ENCODE results near the gene IFT25.

DNA sequence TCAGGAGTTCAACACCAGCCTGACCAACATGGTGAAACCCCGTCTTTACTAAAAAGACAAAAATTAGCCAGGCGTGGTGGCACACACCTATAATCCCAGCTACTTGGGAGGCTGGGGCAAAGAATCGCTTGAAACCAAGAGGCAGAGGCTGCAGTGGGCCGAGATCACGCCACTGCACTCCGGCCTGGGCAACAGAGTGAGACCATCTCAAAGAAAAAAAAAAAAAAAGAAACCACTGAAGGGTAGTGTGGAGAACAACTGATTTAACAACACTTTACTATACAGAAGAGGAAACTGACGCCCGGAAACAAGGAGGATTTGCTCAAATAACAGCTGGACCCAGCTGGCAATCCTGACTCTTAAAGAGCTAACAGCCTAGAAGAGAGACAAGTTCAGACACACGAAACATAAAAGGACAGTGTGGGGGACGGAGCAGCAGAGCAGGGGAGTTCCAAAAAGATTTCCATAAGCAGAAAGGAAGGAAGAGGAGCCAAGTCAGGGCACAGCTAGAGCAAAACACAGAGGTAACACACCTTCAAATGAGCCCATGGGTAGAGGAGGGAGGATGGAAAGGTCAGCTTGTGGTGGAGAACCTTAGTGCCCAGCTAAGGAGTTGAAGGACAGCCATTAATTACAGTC lies 4.4 kb downstream of the ECHDC2 start:
- RRBS: no CpG with 5 or more reads among the region's 10 CpGs

DNA sequence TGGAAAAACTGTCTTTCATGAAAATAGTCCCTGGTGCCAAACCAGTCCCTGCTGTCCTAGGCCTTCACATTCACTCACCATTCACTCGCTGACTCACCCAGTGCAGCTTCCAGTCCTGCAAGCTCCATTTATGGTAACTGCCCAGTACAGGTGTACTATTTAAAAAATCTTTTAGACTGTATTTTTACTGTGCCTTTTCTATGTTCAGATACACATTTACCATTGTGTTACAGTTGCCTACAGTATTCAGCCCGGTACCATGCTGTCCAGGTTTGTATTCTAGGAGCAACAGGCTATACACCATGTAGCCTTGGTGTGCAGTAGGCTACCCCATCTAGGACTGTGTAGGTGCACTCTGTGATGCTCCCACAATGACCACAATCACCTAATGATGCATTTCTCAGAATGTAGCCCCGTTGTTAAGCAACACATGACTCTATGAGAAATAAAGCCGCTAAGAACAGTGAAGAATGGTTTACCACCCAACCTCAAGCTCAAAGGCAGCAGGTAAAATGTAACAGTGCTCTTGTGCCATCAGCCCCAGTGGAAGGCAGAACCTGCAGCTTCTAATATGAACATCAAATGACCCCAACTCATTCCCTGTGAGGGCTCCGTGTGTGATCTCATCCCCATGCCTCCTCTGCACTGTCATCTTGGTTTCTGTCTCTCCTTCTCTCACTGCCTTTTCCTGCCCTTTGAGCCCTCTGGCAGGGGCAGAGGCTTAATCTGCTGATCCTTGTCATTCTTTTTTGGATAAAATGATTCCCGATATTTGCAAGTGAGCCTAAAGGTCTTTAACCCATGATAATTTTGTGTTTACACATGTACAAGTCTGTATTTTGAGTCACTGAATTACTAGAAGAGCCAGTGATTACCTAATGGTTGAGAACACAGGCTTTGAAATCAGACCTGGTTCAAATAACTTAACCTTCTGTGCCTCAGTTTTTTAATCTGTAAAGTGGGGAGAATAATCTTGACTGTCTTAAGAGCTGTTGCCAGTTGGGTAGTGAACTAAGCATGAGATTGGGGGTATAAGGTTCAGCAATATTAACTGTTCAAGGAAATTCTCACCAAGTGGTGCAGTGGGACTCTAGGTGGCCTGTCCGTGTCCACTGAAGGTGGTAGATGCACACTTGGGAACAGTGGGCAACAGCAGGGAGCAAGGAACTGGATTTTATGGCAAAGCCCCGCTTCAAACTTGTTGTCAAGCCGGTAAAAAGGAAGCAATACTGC lies 2.0 kb downstream of the ECHDC2 start:
- RRBS: 100% methylated on average over 1 of the region's 9 CpGs

- RRBS: no CpG with 5 or more reads among the region's 2 CpGs
These were observed 15.0 kb upstream of the PODN start for GRCh38 chr1:53047027-53047321.

DNA sequence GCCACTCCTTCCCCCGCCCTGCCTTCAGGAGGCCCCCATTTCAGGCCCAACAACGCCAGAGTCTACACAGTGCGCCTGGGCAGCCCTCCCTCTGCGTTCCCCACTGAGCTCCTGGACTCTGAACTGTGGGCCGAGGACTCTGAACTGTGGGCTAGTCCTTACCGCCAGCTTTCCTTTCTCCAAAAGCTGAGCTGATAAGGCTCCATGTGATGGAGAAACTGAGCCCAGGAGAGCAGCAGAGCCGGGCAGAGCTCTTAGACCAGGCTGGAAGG lies 30.9 kb downstream of the PODN start:
- RRBS: 0% methylated on average over 1 of the region's 7 CpGs

GRCh38 chr1:53529098-53529492 lies 69.9 kb downstream of the DMRTB1 start:
- RRBS: no CpG with 5 or more reads among the region's 8 CpGs

DNA sequence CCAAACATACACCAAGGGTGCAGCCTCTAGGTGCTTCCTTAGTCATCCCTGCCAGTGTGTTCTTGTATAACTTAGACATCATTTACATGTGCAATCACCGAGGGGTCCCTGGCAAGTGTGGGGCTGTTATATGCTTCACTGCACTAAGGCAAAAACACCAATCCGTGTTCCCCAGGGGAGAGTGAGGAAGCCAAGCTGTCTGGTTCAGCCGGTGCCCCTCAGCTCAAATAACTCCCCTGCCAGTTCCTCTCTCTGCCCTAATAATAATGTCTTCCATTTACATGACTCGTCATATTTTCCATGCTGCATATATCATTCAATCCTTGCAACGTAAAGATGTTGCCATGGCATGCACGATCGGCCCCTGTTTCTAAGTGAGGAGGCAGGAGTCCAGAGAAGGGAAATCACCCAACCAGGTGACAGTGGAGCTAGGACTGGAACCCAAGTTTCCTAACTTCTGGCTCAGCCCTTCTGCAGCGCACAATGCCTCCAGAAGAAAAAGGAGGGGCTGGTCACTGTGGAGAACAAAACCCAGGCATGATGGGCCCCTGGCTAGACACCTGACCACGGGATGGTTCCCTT lies 24.5 kb upstream of the NDC1 start:
- RRBS: no CpG with 5 or more reads among the region's 9 CpGs

DNA sequence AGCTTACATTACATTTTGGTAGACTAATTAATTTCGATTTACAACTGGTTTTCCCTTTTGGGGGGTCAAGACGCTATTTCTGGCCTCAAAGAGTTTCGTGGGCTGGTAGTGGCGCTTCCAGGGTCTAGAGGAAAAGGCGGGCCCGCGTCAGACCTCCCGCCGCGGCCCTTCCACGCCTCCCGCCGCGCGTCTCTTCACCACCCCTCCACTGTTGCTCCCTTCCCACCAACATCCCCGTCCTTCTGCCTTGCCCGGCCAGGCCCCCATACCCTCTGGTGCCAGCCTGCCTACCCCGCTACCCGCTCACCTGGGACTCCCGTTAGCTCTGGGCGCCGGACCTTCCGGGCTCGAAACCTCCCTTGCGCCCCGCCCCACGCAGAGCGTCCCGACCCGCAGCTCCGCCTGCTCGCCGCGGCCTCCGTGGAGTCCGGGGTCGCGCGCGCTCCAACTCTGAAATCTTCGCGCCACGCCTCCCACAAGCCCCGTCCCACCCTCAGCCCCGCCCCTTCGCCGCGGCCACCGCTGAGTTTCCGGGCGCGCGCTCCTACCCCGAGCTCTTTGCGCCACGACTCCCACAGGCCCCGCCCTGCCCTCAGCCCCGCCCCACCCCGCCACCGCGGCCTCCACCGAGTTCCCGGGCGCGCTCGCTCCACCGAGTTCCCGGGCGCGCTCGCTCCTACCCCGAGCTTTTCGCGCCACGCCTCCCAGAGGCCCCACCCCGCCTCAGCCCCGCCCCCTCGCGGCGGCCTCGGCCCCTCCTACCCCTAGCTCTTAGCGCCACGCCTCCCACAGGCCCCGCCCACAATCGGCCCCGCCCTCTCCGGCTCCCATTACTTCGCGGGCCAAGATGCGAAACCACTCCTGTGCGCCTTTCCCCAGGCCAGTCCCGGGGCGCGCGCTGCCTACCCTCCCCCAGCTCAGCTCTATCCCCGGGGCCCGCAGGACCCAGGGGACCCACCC lies at the start of gene IFT25:
Gene IFT25 (minus strand): TSS at position 452 of the 960 bp plus-strand sequence.
- RRBS: 4% methylated on average over 49 of the region's 97 CpGs

DNA sequence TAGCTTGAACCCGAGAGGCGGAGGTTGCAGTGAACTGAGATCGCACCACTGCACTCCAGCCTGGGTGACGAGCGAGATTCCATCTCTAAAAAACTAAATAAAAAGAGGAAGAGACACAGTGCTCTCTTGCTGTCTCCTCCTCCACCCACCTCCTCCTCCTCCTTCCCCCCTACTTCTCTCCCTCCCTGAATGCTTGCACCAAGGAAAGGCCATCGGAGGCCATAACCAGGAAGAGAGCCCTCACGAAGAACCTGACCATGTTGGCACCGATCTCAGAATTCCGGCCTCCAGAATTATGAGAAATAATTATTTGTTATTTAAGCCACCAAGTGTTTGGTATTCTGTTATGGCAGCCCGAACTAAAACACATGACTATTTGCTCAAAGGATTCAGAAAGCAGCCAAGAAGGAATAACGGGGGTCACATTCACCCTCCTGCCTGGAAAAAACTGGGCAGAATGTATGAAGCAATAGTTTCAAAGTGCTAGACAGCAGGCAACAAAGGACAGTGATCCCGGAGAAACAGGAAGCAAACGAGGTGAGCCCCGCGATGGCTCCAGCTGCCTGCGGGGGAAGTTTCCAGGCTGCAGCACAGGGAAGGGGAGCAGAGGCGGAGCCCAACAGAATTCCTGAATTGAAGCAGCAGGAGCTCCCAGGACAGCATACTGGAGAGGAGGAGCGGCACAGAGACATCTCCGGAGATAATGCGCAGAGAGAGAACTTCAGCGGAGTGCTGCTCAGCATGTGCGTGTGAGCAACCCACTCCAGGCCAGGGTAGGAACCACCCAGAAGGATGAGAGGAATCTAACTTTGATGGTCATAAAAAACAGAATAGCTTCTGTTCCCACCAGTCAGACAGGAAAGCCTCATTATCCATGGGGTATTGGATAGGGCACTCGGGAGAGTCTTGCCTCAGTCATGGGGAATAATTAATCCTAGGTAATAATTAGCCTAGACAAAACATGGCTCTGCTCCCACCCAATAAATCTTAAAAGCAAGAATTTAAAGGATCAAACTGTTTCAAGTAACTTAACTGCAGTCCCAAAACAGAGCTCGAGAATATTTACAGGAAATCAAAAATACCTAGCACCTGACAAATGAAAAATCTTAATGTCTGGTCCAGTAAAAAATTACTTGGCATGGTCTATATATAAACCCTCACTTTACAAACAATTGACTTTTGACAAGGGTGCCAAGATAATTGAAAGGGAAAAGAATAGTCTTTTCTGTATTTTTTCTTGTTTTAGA lies 35.5 kb downstream of the LDLRAD1 start:
- RRBS: no CpG with 5 or more reads among the region's 24 CpGs

GRCh38 chr1:54054282-54054836 lies 951 bp downstream of the TCEANC2 start:
- RRBS: no CpG with 5 or more reads among the region's 11 CpGs

DNA sequence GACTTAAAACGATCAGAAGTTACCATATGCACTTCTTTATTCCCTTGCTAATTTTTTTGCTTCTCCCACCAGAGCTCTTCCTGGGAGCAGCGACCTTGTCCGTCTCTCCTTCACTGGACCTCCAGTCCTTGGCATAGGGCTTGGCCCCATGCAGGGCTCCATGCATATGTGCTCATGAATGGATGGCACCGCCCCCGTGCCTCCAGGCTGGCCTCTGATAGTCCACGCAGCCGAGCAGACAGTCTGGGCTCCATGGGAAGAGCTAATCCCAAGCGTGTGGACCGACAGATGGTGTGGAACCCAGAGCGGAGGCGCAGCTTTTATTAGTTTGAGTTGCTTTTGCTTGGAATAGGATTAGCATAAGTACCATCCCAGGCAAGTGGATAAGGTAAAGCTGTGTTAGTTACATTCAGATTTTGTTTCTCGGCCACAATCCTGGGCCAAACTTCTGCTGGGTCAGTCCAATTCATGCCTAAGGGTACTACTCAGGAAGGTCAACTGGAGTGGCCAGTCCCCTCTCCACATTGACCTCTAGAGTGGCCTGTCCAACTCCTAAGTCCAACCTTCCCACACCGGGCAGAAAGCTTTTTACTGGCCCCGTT lies 41.7 kb downstream of the CDCP2 start:
- RRBS: no CpG with 5 or more reads among the region's 14 CpGs

DNA sequence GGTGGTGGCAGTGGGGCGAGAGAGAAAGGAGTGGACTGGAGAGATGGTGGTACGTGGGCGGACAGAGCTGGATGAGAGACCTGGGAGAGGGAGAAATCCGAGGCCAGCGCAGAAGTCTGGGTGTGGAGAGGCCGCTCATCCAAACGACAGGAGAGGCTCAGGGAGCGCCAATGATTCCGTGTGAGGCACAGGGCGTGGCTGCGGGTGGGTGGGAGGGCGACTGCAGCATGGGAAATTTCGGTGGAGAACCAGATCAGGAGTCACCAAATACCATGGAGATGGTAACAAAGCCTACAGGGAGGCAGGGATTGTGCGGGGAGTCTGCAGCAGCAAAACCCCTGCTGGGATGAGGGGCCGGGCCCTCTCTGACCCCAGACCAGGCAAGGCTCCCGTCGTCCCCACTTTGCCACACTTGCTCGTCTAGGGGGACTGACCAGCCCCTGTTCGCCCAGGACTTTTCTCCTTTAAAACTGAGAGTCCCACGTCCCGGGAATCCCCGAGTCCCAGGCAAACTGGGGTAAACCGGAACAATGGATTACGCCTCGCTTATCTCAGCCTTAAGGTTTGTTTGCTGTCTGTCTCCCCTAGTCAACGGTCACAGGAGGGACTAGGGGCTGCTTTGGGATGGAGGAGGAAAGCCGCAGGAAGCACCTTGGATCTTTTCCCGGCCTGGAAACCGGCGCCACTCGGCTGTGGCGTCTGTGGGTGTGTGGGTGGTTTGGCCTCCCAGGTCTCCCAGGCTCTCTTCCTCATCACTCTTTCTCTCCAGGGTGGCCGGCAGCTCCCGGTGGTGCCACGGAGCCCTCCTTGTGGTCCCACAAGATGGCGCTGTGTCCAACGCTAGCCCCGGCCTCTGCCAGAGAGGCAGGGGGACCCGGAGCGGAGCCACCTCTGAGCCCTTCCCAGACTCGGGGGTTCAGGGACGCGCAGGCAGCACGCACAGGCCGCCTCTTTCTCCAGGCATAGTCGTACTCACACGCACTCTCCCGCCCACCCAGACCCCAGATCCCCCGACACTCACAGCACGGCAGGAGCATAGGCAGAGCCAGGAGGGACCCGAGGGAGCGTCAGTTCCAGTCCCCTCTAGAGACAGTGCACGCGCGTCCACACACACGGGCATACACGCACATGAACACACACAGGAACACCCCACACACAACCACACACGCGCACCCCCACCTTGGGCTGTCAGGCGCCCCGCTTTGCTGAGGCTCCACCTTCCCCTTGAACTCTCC lies 31.5 kb downstream of the CDCP2 start:
- RRBS: 11% methylated on average over 6 of the region's 61 CpGs

- RRBS: no CpG with 5 or more reads among the region's 39 CpGs
These were observed 28.5 kb downstream of the MRPL37 start for GRCh38 chr1:54228032-54229203.

- RRBS: no CpG with 5 or more reads among the region's 5 CpGs
These were observed 85.2 kb downstream of the MRPL37 start for GRCh38 chr1:54285161-54285580.

DNA sequence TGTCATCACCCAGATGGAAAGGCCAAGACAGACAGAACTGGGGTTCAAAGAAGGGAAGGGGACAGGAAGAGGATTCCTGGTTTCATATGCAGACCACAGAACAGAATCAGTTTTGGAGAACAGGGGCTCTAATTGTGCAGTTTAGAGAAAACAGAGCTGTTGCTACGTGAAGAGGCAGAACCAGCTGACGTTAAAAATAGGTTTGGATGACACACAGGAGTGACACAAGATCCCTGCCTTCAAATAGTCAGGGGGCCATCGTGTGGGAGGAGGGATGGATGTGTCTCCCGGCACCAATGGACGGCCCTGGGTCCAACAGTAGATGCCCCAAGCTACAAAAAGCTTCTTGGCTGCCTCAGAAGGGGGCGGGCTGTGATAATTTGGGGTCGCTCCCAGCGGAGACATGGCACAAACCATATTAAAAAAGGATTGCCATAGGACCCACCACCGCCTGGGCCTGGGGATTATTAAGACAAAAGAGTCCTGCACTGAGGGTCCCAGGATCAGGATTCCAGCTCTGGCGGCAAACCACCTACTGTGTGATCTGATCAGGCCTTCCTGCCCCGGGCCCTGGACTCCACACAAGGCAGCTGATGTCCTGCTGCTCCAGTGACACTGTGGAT lies 87.9 kb downstream of the MRPL37 start:
- RRBS: no CpG with 5 or more reads among the region's 11 CpGs

DNA sequence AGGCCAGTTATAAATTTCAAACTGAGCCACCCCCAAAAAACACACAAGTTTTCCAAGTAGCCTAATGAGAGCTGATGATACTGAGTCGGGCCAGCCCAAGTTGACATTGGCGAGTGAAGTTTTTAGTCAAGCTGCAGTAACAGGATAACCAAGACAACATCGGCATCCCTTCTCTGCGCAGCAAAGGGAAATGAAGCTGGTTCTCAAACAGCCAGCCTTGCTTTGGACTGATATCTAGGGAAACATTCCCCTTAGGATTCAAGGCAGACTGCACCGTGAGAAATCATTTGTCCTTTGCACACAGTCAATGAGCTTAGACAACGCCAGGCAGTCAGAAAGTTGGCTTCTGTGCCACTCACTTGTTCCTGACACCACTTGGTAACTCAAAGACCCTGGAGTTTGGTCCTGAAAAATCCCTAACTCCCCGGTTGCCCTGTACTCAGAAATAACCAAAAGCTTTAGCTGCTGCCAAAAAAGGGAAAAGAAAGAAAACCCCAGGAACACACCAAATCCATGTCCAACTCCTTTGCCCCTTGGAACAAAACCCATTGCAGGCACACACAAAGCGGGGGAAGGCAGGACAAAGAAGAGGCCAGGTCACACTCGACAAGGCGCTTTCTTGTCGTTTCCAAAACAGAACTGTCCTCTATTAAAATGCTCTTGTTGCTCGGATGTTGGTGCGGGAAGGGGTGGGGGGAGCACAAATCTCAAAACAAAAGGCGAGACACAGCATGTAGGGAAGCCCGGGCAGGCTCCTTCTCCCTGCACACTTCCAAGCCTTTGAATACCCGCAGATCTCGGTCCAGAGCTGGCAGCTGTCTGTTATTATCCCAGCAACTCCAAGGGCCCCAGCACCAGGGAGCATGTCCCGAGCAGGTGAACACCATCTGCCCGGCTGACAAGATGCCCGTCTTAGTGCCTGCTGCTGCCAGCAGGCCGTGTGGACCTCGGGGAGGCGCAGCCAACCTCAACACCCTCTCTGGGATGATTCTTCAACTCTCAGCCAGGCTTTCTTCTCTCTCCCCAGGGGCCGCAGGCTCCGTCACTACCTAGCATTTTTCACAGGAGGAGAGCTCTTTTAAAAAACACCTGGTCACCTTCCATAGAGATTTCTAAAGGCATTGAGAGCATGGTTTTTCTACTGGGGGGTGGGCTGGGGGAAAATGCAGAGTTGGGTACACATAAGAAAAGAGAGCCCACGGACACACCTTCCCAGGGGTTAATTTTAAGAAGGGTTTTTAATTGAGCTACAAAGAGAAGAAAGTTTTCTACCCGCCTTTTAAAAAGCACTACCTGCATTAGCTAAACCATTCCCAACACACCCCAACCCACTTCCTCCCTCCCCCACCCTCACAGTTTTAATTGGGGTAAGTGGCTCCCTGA lies 109.8 kb downstream of the MRPL37 start:
- RRBS: no CpG with 5 or more reads among the region's 27 CpGs

DNA sequence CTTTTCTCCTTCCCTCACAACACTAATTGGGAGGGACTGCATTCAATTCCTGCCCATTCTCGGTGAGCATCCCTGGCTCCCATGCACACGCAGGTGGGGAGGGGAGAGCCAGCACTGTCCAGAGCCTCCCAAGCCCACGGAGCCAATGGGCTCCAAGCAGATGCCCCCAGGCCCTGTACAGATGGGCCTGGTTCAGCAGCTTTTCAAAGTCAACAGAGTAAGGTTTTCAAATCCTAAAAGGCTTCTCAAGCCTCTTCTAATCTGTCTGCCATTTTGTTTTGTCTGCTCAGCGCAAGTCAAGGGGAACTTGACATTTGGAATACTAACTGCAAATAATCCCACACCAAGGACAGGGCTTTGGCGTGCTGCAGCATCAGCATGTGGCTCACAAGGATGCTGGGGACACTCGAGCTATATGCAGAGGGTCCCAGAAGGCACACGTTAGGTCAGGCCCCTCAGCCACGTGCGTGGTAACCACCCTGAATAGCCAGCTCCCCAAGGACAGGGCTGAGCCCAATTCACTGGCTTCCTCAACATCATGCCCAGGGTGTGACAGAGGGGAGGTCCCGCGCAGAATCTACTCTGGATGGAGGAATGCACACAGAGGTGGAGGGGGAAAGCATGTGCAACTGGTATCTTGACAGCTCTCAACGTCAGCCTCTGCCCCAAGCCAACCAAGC lies 136.6 kb downstream of the MRPL37 start:
- RRBS: no CpG with 5 or more reads among the region's 12 CpGs

DNA sequence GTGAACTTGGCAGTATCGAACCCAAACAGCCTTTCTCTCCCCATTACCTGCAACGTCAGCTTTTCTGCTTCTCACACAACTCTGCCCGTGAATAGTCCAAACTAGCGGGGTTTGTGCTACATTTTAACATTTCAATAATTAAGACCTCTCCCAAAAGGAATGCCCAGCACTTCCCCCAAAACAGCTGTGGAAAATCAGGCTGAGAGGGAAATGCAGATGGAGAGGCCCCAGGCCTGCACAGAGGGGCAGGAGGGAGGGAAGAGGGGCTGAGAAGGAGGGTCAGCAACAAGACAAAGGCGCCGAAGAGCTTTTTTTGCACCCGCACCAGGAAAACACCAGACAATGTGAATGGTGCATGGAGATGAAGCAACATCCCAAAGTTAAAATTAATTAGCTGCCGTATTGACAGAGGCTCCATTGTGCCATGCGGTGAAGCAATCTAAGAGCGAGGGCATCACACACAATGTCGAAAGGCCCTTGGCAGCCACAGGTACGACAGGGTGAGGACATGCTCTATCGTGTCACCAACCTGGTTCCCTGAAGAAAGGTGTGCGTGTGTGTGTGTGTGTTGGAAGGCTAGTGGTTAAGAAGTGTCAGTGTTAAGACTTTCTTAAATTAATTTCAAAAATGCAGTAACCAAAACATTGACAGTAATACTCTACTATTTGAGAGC lies 165.0 kb downstream of the MRPL37 start:
- RRBS: no CpG with 5 or more reads among the region's 14 CpGs

DNA sequence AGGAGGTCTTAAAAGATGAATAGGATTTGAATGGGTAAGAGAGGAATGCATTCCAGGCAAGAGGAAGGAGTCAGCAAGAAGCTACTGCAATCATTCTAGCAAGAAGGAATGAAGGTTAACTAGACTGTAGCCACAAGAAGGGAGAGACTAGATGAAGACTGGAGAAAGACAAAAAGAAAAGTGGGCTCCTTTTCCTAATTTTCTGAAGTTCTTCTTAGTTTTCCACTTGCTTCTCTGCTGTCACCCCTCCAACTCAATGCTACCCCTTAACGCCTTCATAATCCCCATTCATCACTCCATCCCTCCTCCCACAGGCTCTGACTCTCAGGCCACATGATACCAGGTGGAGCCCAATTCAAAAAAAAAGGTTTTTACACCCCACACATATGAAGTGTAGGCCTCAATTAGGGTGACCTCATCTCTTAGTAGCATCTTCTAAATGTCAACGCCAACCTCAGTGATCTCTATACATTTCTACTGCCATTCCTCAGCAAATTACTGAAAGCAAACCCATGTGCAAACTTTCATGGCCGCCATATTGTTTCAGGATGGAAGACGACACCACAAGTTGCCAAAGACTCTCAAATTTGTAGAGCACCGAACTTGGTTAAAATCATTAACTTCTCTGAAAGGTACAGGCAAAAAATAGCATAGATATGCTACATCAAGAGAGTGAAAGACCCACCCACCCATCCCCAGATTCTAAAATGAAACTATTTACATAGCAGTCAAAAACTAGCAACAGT lies 148.3 kb upstream of the ACOT11 start:
- RRBS: no CpG with 5 or more reads among the region's 5 CpGs

- RRBS: no CpG with 5 or more reads among the region's 3 CpGs
These were observed 139.8 kb upstream of the ACOT11 start for GRCh38 chr1:54408278-54408600.

DNA sequence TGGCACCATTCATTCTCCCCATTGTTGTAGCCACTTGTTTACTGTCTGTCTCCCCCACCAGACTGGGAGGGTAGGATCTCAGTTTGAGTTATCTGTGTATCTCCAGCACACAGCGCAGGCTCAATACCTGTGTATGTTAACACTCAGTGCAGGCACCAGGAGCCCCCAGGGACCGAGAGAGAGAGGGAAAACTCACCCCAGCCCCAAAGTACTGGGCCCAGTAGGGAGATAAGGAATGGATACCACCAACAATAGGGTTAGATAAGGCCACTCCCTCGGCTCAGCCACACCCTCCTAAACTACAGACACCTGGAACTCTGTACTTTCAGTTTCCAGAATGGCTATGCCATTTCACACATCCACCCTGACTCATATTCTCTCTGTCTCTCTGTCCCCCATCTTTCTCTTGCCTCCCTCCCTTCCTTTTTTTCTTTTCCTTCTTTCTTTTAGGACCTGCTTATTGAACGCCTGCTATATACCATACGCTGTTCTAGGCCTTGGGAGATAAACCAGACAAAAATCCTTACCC lies 138.6 kb upstream of the ACOT11 start:
- RRBS: no CpG with 5 or more reads among the region's 5 CpGs